Mesenchymal stem cell of Wharton's jelly (primary cell): ENCODE measurements around the gene LHFPL7.

- CAGE, long polyA plus RNA, result no peak
These were observed 18.5 kb downstream of the SPECC1L start for GRCh38 chr22:24289133-24289598.

GRCh38 chr22:24321411-24322195 lies 51.0 kb downstream of the SPECC1L start:
- CAGE, long polyA plus RNA, result no peak

DNA sequence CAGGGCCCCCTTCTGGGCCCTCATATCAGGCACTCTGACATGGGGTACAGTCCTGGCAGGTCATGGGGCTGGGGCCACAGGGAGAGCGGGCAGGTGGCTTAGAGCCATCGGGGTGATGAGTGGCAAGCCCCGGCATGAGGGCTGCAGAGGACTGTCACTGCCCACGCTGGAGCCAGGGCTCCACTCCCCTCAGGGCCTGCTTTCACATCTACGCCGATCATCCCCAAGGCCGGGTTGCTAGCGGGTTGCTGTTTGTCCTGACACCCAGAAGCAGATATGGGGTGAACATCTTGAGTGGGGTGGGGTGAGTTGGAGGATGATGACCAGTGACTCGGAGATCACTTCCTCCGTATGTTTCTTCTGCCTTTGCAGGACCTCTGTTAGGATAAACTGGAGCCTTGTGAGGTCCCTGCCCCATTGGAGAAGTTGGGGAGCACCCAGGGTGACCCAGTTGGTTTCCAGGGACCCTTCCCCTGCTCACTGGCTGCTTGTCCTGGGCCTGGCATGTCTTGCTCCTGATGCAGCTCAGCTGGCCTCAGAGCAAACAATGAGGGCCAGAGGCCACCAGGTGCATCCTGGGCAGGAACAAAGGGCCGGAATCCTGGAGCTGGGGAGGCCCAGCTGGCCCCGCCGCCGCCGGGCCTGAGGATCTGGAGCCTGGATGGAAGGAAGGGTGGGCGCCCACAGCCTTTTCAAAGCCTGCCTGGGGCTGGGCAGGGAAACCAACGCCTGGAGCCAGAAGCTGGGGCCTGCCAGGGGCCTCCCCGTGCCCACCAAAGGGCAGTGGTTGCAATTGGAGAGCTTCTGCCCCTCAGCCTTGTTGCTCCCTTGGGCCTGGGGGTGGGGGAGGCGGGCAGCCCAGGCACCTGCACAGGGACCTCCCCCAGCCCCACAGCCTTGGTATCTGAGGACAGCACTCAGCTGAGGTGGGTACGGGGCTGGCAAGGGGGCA lies 7.5 kb upstream of the ADORA2A start:
- CAGE, long polyA plus RNA, result no peak

DNA sequence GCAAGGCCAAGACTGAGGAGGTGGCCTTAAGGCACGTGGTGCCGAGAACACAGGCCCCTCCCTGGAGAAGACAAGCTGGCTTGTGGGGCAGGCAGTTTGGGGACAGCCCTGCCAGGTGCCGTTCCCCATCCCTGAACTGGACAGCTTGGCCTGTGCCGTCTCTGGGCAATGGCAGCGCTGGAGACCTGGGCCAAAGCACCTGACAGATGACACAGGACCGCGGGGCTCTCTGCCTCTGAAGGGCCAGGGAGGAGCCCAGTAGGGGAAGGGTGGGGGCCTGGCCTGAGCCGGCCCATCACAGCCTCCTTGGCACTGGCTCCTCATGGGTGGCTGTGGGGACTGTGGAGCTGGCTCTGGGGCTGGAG lies 6.8 kb upstream of the ADORA2A start:
- CAGE, long polyA plus RNA, result no peak

DNA sequence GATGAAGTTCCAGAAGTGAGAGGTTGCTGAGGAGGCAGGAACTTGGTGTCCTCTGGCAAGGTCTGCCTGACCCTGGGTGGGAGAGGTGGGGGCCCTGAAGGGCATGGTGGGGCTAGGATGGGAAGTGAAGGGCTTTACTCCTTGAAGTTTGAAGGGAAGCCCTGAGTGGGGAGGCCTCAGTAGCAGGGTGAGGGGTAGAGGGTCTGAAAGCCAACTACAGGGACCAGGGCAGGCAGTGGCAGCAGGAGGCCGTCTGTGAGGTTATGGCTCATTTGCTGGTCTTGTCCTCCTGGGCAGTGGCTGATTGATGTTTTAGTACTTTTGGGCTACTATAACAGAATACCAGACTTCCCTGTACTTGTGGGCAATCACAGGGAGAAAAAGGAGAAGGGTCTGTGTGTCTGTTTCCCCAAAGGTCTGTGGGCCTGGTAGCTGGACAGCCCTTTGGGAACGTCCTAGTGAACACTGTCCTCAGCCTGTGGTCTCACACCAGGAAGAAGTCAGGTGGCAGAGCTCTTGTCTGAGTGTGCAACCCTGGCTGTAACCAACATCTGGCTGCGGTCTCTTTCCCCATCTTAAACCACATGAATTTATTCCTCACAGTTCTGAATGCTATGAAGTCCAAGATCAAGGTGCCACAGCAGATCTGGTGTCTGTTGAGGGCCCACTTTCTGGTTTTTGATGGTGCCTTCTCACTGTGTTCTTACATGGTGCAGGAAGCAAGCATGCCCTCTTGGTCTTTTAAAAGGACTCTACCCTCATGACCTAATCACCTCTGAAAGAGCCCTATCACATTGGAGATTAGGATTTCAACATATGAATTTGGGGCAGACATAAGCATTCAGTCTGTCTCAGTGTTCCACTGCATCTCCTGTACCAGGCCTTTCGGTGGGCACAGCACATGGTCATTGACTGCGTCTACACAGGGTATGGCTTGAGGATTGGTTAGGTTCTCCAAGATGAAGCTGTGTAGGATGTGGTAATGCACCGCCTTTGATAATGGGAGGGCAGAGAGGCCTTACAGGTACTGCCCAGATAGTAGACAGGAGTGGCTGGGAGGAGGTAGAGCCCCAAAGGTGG lies 2.6 kb downstream of the UPB1 start:
- CAGE, long polyA plus RNA, result no peak

DNA sequence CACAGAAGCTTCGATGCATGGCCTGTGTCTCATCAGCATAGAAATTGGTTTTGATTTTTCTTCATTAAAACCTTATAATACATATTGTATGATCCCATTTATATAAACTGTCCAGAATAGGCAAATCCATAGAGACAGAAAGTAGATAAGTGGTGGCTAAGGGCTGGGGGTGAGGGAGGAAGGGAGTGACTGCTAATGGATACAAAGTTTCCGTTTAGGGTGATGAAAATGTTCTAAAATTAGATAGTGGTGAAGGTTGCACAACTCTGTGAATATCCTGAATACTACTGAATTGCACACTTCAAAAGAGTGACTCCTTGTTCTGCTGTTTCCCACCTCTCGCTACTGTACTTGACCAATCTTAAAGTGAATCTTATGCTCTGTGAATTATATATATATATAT lies 16.1 kb downstream of the UPB1 start:
- CAGE, long polyA plus RNA, result no peak

- CAGE, long polyA plus RNA, result no peak
These were observed 964 bp downstream of the GUCD1 start for GRCh38 chr22:24554083-24554265.

- CAGE, long polyA plus RNA, result no peak
These were observed 14.5 kb downstream of the LRRC75B start for GRCh38 chr22:24578021-24579122.

- CAGE, long polyA plus RNA, result no peak
These were observed at the start of gene LHFPL7 for GRCh38 chr22:24946475-24946989. TSS of gene LHFPL7 (minus strand) at chr22:24946694.

GRCh38 chr22:24952871-24953879 lies 659 bp downstream of the KIAA1671 start:
- CAGE, long polyA plus RNA, result no peak

GRCh38 chr22:24965913-24966849 lies 13.7 kb downstream of the KIAA1671 start:
- CAGE, long polyA plus RNA, result no peak

DNA sequence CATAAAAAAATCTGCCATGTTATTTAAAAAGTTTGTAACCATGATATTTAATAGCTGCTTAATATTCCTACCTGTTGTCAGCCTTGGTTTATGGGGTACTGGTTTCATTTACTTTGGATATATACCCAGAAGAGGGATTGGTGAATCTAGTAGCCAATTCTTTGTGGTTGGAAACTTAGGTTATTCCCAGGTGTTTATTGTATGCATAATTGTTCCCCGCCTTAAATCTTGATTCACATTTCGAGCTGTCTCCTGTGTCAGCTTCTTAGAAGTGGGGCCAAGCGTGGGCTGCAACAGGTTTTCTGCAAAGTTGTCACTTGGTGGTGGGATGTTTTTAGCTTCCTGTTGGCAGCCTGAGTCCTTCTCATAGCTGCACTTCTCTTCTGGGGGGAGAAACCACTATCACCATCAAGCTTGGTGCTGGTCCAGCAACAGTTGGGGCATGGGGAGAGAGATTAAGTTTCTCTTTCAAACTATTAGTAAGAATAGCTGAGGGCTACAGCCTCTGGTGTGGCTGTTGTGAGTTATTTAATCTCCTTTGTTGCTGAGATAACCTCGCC lies 123.5 kb upstream of the CRYBB3 start:
- CAGE, long polyA plus RNA, result no peak

- CAGE, long polyA plus RNA, result no peak
These were observed 103.3 kb upstream of the CRYBB3 start for GRCh38 chr22:25096385-25096727.

GRCh38 chr22:25361155-25361648 lies 141.8 kb downstream of the CRYBB2 start:
- CAGE, long polyA plus RNA, result no peak

GRCh38 chr22:25697835-25698327 lies 44.1 kb upstream of the MYO18B start:
- CAGE, long polyA plus RNA, result no peak

DNA sequence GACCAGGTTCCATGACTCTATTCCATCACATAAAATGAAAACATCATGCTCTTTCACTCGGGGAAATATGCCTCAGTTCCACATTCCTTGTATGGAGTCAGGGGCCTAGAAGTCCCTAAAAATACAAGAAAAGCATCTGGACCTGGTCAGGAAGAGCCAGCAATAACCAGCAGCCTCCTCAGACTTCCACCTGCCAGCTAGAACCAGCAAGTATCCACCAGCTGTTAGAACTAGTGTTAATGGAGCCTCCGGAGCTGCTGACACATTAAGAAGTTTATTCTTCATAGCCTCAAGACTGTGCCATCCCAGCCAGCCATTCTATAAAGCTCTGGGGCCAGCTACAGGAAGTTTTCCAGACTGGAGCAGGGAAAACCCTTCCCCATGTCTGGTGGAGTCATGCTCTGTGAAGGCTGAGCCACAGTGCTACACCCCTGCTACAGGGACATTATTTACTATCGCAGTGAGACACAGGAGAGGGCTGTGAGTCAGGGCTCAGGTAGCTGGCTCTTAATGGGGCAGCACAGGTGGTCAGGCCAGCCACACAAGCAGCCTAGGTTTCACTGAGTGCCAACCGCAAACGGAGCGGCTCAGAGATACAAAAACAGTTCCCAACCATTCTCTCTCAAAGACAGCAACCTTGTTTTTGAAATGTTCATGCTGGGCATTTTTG lies 12.2 kb downstream of the HPS4 start:
- CAGE, long polyA plus RNA, result no peak

DNA sequence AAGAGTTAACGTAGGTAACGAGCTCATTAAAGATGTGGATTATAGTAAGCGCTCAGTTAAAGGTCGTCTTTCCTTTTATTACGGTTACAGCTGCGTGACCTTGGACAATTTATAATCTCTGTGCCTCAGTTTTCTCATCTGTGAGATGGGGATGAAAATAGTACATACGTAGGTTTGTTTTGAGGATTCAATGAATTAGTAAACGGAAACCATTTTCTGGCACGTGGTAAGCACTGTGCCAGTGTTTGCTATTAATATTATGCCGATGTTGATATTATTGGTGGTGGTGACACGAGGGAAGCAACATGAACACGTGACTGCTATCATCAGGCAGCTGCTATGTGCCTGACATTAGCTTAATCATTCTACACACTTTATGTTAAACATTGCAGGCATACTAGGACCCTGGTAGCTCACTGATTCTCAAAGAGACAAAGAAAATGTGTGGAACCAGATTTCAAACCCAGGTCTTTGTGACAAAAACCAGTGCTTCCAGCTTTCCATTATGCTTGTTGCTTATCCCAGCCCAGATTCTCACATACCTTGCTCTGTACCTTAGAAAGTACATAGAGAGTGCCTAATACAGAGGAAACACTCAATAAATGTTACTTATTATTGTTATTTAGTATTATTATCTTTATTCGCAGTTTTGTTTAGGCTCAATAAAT lies 670 bp downstream of the SRRD start:
- CAGE, long polyA plus RNA, result no peak

- CAGE, long polyA plus RNA, result no peak
These were observed 8.8 kb downstream of the SRRD start for GRCh38 chr22:26492288-26493010.

DNA sequence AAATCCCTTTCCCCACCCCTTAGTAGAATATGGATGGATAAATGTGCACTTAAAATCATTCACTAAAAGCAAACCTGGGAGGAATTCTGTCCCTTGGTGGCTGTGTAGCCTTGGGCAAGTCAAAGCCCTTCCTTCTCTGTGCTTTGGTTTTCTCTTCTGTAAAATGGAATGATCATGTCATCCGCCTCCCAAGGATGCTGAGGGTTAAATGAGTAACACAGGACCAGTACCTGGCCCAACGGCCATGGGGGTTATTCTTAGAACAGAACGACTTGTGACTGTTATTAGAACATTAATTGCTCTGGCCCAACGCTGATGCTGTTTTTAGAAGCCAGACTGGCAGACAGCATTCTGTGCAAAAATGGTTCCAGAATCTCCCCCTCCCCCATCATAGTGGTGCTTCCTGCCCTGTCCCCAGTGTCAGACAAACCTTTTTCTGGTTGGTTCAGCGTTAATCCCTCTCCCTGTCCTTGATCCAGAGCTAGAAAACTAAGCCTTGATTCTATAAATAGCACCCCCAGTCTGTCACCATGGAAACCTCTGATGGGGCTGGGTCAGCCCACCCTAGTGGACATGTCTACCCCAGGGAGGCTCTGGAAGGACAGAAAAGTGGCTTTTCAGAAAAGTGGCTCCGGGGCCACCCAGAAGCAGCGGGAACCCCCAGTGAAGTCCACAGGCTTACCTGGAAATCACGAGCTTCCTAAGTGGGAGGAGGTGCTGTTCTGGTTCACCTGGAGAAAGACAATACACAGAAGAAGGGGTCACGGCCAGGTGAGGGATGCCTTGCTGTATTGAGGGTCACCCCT lies 15.5 kb upstream of the TFIP11 start:
- CAGE, long polyA plus RNA, result no peak

DNA sequence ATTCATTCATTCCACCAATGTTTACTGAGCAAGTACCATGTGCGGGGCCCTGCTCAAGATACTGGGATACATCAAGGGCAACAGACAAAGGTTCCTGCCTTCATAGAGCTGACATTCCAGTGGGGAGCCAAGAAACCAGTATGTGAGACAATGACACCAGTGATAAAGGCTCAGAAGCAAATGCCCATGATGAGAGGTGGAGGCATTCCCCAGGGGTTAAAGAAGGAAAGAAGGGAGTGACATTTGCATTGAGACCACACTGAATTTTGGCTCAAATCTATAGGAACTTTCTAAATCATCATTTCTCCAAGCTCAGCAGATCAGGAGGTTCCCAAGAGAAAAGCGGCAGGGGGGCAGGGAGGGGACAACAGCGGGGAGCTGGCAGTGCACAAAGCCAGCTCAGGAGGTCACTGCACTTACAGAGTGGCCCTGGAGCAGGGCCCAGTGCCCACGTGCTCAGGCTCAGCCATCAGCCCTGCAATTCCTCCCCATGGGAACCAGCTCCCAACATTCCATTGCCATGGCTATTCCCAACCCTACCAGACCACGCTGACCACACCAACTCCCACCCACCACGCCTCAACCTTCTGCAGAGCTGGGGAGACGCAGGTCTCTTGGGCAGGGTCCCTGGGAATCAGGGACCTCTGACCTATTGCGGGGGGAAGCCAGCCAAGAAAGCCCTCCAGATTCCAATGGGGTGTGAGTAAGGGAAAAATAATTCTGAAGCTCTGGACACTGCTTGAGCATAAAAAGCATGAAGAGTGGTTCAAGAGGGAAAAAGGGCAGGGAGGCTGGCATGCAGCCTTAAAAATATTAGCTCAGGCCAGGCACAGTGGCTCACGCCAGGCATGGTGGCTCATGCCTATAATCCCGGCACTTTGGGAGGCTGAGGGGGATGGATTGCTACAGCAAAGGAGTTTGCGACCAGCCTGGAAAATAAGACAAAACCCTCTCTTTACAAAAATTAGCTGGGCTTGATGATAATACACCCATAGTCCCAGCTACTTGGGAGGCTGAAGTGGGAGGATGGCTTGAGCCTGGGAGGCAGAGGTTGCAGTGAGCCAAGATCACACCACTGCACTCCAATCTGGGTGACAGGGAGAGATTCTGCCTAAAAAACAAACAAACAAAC lies 38.3 kb upstream of the TFIP11 start:
- CAGE, long polyA plus RNA, result no peak